Sciatic nerve (tissue), 1 donor: ENCODE measurements around the genes C5 and RAB14.

DNA sequence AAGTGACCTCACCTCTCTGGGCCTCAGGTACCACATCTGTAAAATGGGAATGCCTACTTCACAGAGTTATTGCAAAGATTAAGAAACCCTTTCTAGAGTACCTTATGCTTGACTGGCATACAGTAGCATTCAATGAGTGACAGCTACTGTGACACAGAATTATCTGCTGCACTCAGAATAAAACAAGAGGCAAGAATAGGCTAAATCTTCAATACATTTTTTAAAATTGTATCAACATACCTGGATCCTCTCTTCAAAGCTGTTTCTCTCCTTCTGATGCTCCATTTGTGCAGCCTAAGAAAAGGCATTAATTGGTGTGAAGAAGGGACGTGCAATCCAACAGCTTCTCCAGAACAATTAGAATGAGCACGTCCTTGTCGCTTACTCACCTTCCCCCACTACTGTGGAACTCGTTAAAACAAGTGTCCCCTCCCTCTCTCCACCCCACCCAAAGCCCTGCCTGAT lies 51.4 kb downstream of the CDK5RAP2 start:
- PRO-cap, result no peak

DNA sequence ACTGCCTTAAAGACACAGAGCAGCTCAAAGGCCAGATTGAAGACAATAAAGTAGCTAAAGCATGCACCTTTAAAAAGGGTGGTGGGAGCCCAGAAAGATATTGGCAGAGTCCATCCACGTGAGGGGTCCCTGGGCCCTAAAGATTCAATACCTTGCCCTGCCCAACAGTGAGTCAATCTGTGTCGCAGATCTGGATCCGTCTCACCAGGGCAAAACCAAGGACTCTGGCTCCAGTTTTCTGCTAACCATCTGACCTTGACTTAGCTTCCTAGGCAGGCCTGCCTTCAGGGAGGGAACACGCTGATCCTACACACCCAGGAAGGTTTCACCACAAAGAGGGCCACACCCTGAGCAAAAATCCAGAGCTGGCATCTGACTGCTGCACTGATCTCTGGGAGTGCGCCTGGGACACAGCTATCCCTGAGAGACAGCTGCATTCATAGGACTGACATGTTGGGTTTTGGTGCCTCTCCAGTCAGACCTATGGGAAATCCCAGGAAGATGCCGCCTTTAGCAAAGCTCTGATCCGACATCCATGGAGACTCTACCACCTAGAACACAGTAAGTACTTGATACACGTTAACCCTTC lies 47.6 kb downstream of the CDK5RAP2 start:
- PRO-cap, result unidirectional peak, plus-strand start at position 423 of the sequence

GRCh38 chr9:120536108-120536767 lies 43.7 kb downstream of the CDK5RAP2 start:
- PRO-cap, result no peak

DNA sequence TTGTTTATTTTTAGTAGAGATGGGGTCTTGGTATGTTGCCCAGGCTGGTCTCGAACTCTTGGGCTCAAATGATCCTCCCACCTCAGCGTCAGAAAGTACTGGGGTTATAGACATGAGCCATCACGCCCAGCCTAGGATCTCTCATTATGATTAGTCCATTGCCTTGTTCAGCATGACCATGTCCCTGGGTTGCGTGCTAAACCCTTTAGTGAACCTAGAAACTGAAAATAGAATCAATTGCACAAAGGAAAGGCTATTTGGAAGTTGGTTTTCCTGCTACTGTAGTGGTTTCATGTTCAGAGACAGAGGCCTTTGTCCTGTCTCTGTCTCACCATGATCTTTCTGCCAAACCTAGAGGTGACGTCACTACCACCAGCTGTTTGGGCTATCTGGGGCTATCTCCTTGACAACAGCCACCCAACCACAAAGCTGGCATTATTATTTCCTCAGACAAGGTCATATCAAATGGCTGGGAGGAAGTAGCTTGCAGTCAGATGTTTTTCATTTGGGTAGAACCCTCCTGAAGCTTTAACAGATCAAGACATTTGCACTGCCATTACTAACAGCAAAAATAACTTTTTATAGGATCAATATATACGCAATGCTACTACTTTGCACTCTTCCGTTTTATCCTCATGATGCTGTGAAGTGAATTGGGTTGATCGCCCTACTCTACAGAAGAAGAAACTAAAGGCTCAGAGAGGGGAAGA lies 4.0 kb upstream of the CDK5RAP2 start:
- PRO-cap, result no peak

- PRO-cap, result bidirectional peak, plus-strand start at chr9:120894611, minus-strand start at chr9:120894536; unidirectional peak, minus-strand start at chr9:120894863
Observed at GRCh38 chr9:120894320-120895206, 17.6 kb upstream of the PHF19 start.

- PRO-cap, result no peak
Observed at GRCh38 chr9:120909981-120910507, 16.6 kb downstream of the TRAF1 start.

- PRO-cap, result bidirectional peak, plus-strand start at chr9:120931387, minus-strand start at chr9:120931368; bidirectional peak, plus-strand start at chr9:120931662, minus-strand start at chr9:120931626; unidirectional peak, minus-strand start at chr9:120931862
Observed at GRCh38 chr9:120930955-120931963, 4.7 kb upstream of the TRAF1 start.

DNA sequence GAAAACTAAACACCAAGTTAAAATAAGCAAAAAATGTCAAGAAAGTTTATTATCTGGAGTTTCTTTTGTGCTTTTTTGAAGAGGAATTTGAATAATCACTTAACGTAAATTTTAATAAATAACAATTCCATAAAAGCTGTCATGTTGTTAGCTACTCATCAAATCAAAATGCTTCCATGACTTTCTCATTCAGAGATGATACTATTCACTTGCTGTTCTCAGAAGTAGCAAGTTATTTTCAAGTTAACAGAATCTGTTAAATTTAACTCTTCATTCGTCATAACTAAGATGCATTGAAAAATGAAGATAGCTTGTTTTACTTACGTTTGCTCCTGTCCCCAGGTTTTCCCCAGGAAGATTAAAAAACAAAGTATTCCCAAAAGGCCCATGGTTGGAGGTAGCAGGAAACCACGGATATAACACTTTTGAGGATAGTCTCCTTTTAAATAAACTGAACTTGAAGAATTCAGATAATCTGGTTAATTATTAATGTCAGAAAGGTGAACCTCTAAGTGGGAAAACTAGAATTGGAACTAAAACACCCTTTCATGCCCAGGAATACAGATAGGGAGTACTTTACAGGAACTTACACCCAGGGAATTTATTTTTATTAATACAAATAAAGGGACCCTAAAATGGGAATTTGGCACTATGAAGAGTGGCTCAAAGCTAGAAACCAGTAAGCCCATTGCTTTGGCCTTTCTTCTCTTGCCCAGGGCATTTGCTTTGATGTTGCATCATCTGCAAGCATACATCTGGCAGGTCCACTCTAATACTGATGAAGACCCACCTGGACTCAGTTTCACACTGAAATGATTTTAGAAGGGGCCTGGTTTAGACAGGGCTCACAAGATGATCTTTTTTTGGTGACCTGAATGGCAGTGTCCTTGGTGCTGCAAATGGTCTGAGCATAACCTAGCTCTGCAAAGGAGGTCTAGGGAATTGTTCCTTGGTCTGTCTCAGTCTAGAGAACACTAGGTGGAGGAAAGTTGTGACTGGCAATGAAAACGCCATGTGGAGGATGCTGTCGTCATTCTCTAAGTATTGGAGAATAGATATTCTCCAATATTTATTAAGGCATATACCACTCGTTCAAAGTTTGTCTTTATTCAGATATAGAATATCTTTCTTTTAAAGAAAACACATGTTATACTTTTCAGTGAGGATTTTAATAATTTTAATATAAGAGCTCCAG lies at the start of gene C5:
TSS of gene C5 (minus strand) at position 418 of the 1,195 bp plus-strand sequence.
- PRO-cap, result no peak

DNA sequence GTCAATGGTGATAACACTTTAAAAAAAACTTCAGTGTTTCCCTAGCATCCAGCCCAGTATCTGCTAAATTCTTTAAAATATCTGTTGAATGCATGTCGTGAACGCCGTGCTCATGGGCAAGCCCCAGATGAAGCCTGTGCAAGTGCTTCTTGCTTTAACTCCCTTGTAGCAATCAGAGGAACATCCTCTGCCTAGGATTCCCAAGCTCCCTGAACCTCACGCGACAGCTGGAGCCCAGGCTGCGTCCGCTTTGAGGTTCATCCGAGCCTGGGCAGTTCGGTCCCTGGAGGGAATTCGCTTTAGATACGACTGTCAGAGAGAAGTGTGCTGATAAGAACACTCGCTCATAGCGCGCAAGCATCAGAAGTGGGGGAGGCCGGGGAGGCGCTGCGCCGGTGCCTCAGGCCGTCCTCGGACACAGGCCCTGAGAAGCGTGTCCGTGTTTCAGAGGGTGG lies 522 bp upstream of the CNTRL start:
- PRO-cap, result bidirectional peak, plus-strand start at position 360 of the sequence, minus-strand start at position 169 of the sequence

DNA sequence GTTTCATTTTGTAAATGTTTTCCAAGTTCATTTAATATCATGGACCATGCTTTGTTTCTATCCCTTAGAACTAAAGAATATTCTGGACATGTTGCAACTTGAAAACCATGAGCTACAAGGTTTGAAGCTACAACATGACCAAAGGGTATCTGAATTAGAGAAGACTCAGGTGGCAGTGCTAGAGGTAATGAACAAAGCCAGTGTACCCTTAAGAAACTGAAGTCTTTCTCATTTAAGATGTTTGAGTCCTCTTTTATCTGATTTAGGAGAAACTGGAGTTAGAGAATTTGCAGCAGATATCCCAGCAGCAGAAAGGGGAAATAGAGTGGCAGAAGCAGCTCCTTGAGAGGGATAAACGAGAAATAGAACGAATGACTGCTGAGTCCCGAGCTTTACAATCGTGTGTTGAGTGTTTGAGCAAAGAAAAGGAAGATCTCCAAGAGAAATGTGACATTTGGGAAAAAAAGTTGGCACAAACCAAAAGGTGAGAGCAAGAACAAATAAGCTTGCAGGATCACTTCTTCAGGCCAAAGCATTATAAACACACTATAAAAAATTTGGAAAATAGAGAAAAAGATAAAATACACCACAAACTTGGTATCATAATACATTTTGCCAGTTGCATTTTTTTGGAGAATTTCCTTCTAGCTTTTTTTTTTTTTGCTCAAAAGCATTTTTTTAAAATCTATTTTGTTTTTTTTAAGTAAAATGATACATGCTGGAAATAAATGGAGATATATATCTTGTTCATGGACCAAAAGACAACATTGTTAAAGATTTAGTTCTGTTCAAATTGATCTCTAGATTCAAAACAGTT lies 39.7 kb downstream of the RAB14 start:
- PRO-cap, result no peak

DNA sequence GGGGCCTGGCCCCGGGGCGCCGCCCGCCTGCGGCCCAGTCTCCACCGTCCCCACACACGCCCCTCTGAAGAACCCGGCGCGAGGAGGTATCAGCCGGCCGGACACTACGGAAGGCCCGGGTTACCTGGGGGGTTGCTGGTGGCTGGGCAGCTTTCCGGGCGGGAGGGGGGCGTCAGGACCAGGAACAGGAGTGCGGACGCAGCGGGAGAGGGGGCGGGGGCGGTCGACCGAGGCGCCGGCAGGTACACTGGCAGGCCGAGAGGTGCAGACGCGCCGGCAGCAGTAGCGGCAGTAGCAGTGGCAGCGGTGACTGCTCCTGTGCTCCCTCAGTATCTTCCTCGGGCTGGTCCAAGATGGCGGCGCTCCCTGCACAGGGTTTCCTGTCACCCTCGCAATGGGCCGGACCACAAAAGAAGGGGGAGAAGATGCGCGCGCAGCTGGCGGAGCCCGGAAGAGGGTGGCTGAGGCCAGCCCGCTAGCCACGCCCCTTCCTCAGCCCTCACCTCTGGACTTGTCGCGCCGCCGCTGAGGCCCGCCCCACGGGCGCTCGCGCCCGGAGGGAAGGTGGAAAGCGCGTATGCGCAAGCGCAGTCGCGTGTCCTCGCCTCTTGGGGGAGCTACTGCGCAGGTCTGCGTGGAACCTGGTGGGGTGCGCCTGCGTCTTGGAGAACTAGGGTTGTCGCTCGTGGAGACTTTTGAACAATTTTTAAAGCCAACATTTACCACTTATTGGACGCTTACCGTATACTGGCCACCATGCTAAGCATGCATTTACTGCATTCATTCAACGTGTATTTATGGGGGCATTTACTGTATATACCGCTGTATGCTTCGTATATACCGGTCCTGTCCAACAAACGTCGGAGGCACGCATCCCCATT lies at the start of gene RAB14:
TSS of gene RAB14 (minus strand) at position 355 of the 881 bp plus-strand sequence.
- PRO-cap, result bidirectional peak, plus-strand start at position 107 of the sequence, minus-strand start at position 63 of the sequence; bidirectional peak, plus-strand start at position 627 of the sequence, minus-strand start at position 340 of the sequence

- PRO-cap, result no peak
Observed at GRCh38 chr9:121213043-121213712, 11.5 kb upstream of the RAB14 start.

DNA sequence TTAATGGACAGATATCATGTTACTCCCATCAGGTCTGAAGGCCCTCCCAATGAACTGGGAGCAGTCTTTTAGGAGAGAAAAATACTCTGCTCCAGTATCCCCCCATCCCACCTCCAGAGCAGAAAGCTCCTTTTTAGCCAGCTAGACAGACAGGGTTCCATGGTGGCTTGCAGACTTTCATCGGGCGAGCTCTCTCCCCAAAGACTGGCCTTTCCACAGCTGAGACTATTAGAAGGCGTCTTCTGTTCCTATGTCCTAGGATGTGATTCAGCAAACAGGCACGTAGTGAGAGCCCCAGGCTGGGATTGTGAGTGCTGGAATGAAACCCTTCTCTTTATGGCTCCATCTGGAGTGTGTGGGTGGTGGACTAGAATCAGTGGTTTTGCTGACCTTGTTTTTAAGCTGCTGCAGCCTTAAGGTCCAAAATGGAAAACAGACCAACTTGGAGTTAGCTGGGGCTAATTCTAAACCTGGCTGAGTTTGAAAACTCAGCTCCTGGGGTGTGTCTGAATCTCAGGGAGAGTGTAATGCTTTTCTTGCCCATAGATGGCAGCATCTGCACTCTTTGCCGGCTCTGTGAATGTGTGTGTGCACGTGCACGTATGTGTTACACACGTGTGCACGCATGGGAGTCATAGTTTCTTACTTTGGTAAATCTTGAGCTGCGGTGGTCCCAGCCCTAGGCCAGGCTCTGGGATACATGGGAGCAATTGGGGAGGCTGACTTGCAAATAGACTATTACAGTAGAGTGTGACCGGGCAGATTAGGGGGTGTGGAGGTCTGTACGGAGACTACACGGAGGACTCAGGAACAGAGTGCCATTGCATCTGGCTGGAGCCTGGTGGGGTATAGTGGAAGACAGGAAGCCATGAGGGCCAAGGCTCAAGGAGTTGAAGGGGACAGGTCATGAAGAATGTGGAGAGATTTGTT lies 10.7 kb downstream of the GSN start:
- PRO-cap, result unidirectional peak, minus-strand start at position 206 of the sequence; unidirectional peak, minus-strand start at position 307 of the sequence

DNA sequence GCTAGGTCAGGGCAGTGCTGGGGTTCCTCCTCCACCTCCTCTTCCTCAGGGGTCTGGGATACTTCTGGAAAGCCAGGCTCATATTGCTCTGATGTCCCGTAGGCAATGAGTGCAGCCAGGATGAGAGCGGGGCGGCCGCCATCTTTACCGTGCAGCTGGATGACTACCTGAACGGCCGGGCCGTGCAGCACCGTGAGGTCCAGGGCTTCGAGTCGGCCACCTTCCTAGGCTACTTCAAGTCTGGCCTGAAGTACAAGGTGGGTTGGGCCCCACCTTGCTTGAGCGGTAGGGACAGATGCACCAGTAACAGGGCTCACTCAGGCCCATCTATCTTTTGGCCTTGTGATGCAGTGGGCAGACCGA lies 34.8 kb downstream of the GSN start:
- PRO-cap, result no peak

DNA sequence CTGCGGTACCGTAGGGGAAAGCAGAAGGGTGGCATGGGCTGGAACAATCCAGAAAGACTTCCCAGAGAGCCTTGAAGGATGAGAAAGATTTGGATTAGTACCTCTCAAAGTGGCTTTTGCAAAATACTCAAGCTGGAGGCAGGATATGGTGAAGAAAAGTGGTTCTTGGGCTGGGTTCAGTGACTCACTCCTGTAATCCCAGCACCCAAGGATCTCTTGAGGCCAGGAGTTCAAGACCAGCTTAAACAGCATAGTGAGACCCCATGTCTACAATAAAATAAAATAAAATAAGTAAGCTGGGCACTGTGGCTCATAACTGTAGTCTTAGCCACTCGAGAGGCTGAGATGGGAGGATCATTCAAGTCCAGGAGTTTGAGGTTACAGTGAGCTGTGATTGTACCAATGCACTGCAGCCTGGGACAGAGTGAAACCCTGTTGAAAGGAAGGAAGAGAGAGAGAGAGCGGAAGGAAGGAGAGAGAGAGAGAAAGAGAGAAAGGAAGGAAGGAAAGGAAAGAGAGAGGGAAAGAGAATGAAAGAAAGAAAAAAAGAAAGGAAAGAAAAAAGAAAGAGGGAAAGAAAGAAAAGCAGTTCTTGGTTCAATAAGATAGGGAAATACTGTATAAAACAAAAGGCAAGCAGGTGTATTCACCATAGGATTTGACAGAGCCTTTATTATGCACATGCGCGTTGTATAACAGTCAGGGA lies 41.7 kb downstream of the GSN start:
- PRO-cap, result no peak

DNA sequence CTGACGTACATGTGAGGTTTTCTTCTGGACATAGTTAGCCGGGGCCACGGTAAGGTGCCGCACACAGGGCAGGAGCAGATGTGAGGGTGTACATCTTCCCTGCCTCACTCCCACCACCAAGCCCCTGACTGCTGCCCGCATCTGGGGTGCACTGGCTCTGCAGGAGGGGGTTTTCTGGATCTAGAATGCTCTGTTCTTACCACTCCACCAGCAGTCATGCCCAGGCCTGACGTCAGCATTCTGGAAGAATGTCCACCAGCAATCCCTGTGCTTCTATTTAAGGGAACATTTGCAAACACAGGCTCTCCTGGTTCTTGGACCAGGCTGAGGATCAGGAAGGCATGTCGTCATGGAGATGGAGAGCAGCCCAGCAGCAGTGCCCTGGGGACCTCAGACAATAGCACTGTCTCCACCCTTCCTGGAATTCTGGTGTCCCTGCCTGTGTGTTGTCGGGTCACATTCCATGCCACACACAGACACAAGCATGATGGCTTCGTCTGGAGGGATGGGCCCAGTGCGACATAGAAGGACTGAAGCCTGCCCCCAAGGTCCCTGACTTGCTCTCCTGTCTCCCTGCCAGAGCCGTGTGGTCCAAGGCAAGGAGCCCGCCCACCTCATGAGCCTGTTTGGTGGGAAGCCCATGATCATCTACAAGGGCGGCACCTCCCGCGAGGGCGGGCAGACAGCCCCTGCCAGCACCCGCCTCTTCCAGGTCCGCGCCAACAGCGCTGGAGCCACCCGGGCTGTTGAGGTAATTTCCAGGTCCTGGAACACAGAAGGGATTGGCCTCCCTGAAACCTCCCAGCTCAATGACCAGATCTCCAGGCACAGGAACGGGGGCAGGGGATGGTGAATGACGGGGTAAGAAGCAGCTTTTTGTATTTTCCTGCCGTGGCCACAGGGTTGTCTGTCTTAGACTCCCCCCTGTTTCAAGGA lies 43.9 kb downstream of the STOM start:
- PRO-cap, result bidirectional peak, plus-strand start at position 305 of the sequence, minus-strand start at position 176 of the sequence; bidirectional peak, plus-strand start at position 842 of the sequence, minus-strand start at position 558 of the sequence

GRCh38 chr9:121326868-121327683 lies 43.0 kb downstream of the STOM start:
- PRO-cap, result no peak

- PRO-cap, result no peak
Observed at GRCh38 chr9:121369248-121369674, 789 bp downstream of the STOM start.

DNA sequence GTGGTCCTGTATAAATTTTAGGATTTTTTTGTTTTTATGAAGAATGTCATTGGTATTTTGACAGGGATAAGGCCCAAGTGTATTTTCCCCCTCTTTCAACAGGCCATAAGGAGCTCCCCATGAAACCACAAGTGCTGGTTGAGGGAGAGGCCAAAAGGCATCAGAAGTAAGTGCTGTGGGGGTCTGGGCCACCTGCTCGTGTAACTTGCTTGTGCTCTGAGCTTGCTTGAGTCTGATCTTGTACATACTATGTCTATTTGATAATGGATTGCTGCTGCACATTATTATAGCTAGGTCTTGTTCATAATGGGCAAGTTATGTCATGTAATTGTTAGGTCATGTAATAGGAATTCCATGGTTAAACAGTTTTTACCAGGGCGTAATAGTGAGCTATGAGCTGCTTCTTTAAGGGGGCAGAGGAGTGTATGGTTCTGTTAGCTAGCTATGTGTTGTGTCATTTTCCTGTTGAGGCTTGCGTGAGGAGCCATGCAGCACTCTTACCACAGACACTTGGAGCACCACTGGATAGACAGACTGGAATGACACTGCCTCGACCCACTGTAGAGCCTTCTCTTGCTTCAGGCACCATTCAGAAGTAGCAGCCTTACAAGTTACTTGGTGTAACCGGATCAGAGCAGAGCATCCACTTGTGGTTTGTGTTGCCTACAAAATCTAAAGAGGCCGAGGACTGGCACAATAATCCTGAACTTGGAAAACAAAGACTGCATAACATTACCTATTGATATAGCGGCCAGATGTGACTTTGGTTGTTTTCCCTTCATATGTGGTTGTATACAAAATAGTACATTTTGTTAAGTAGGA lies 28.2 kb upstream of the STOM start:
- PRO-cap, result no peak

GRCh38 chr9:121597589-121598787 lies 53.4 kb upstream of the DAB2IP start:
- PRO-cap, result bidirectional peak, plus-strand start at chr9:121598405, minus-strand start at chr9:121598194; unidirectional peak, minus-strand start at chr9:121598576